H9 (cell line): ENCODE measurements around a stretch of chr3.

DNA sequence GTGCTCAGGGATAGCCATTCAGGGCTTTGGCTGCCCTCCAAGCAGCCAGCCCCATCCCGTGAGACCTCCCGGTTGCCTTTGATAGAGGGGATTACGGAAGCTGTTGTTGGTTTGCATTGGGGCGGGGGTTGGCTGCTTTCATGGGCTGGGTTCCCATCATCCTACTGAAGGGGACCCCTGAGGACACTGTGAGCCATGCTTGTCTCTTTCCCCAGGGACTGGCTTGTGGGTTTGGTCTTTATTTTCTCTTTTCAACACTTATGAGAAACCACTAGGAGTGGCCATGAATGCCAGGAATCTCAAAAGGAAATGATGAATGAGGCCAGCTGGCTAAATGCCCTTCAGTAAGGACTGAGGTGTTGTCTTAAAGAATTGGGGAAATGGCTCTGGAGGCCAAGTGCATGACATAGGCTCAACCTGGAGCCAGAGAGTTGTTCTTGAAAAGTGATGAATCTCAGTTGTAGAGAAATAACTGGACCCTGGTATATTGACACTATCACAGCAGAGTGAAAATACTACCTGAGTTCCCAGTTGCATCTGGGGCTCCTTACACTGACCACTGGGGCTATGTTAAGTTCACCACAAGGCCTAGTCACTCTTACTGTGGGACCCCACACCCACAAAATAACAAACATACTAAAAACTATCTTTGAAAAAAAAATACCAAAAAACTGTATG, 234.4 kb upstream of the FEZF2 start:
- PRO-cap, result no peak

GRCh38 chr3:63136171-63136474, 142.0 kb upstream of the SYNPR start:
- PRO-cap, result unidirectional peak, plus-strand start at chr3:63136269

- PRO-cap, result no peak
Measured at GRCh38 chr3:63910849-63911439, 47.3 kb downstream of the ATXN7 start.

DNA sequence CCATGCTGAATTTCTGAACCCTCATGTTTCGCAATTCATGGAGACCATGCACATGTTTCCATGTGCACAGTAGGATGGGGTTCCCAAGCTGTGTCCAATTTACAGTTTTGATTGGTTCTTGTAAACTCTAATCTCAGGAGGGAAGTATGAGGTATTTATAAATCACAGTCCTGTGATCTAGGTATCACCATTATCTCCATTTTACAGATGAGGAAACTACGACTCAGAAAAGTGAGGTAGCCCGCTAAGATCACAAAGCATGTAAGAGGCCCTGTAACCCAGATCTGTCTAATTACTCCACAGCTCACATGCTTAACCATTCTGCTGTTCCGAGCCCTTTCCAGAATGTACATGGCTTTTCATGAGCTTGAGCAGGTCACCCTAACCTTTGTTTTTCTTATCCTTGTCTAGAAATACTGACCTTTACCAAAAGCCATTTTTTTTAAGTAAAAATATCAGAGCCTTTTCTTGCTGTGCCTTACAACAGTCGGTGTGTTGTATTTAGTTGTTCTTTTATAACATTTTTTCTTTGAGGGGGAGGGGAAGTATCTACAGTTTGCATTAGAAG, 56.6 kb downstream of the ATXN7 start:
- PRO-cap, result no peak

- PRO-cap, result no peak
Measured at GRCh38 chr3:64017002-64017663, 6.2 kb downstream of the PSMD6 start.

DNA sequence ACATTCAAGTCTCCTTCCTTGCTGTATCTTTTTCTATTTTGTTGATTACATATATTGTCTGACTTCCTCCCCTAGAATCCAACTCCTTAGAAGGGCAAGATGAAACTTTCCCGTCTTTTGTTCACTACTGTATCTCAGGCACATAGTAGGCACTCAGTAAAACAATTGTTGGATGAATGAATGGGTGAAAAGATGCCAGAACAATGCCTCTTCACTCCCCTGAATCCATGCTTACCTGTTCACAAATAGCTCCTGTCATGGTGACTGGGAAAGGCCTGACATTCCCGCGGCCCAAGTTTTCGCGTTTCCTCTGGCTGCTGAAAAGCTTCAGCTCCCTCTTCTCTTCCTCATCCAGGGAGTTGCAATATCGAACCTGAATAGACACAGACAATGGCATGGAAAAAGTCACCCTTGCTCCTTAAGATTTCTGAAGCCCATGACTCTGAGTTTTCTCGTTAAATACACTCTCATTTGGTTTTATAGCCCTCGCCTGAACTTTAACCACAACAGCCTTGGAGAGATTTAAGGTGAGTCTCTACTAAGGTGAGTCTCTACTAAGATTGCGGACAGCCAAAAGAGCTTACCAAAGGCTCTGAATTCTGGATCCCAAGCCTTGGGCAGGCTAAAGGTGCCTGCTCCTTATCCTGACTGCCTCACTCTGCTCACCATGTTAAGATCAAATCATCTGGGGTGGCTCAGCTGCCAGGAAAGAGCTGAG, 65.4 kb downstream of the PRICKLE2 start:
- PRO-cap, result no peak

DNA sequence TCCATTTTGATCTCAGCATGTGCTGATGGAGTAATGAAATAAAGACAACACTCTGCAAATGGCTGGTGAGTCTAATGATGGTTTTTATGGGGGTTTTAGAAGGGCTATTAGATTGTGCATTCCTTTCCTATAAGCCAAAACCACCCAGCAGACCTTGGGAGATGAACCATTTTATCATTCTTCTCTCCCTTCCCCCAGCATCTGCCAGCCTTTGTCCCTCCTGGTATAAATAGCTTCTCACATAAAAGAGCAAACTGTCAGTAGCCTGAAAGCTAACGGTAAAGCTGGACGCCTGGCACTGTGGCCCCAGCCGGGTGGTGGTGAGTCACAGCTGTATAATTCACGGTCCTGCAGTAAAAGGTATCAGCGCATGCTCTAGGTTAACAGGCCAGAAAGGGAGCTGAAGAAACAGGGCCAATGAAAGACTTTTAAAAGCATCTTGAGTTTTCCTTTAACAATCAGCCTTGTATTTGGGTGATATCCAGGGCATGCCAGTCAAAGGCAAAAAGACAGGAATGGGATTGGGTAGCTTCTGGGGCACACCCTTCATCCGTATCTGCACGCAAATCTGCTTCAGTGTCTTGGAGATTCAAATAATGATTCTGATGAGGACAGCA, 37.6 kb downstream of the PRICKLE2 start:
- PRO-cap, result no peak

GRCh38 chr3:64883340-64883773, 195.6 kb upstream of the ADAMTS9 start:
- PRO-cap, result no peak

DNA sequence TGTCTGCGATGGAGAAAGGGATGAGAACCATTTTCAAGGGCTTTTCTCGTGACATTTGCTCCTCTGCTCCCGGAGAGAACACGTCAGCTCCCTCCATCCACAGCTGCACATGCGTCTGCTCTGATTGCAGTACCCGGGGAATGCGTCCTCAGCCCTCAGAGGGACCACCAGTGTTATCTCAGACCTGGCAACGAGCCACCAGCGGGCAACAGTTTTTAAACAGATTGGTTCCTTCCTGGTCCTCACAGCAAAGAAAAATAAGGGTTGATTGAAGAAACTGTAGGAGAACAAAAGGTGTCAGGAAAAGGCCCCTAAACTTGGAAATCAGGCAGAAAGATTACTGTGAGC, 202.2 kb upstream of the ADAMTS9 start:
- PRO-cap, result no peak

DNA sequence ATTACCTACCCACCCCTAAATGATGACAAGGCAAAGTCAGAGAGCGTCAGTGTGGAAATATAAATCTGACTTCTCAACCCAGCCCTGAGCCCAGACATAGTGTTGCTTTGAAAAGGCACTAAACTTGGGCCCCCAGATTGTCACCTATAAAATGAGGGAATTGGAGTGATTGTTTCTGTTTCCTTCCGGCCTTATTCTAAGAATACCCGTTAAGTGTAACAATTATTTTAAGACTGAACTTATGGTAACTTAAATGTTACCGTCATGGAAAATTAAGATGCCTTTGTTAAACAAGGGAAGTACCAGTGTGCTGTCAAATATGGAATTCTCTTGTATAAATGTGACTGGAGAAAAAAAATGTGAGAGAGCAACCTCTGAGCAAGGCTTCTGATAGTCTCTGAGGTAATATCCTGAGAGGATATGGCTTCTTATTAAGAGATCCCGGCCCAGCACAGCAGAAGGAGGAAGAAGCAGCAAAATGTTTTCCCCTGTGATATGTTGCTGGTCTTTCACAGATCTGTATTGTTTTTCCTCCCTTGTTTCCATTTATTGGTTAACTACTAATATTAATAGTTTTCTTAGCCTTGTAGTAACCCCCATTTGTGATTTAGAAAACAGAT, 480.7 kb upstream of the ADAMTS9 start:
- PRO-cap, result no peak

GRCh38 chr3:65408393-65409148, 630.1 kb downstream of the MAGI1 start:
- PRO-cap, result no peak

DNA sequence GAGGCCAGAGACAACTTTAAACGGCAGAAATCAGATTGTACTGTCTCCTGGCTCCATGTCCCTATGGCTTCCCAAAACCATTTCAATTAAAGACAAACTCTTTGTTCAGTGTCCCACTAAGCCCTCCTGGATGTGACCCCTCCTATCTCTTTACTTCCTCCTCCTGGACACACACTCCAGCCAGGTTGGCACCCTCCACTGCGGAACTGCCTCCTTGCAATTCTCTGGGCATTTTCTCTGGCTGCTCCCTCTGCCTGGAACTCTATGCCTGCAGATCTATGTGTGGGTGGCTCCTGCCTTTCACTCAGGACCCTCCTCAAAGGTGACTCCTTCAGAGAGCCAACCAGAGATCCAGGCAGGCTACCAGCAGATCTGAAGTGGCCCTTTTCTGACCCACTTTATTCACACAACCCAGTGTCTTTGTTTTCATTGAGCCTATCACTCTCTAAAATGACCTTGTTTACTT, 626.7 kb downstream of the MAGI1 start:
- PRO-cap, result no peak

DNA sequence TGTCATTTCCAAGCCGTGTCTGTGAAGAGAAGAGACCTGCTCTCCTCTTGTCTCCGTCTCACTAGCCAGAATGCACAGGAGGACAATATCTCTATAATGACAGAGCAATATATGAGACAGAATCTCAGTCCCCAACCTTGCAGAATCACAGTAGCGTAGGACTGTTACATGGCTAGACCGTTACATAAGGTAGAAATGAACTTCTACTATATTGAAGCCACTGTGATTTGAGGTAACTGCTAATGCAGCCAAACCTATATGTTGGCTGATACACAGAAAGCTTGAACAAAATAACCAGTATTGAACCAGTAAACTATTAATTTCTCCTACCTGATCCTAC, 152.2 kb downstream of the MAGI1 start:
- PRO-cap, result no peak

GRCh38 chr3:65977528-65978457, 60.9 kb downstream of the MAGI1 start:
- PRO-cap, result no peak

GRCh38 chr3:66299751-66300202, 79.0 kb downstream of the SLC25A26 start:
- PRO-cap, result no peak

DNA sequence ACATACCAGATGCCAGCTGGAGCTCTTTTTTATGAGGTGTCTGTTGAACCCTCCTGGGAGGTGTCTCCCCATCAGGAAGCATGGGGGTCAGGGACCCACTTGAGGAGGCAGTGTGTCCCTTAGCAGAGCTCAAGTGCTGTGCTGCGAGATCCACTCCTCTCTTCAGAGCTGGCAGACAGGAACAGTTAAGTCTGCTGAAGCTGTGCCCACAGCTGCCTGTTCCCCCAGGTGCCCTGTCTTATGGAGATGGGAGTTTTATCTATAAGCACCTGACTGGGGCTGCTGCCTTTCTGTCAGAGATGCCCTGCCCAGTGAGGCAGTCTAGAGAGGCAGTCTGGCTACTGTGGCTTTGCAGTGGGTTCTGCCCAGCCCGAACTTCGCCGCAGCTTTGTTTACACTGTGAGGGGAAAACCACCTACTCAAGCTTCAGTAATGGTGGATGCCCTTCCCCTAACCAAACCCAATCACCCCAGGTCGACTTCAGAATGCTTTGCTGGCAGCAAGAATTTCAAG, 91.1 kb downstream of the SLC25A26 start:
- PRO-cap, result no peak

DNA sequence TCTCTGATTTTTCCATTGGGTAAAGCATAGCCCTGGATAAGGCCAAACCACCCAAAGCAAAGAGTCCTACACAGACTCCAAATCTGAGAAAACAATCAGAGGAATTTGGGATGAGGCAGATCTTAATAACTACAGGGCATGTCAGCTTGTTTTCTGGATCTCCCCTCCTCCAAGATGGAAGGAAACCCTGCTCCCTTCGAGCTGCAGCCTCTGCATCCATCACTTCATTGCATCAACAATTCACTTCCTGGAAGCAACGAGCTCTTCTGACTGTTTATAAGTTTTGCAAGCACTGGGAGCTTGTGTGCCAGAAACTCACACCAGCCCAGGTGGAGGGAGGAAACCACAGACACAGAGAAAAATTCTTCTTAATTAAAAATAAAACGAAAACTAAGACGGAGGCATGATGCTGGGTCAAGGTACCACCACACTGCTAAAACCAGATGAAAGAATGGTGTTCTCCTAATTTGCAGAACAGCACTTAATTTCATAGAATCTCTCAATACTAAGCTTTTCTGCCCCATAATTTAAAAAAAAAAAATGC, 10.6 kb downstream of the LRIG1 start:
- PRO-cap, result no peak

GRCh38 chr3:66495100-66496221, 5.4 kb downstream of the LRIG1 start:
- PRO-cap, result bidirectional peak, plus-strand start at chr3:66495460, minus-strand start at chr3:66495312; bidirectional peak, plus-strand start at chr3:66495886, minus-strand start at chr3:66495825

GRCh38 chr3:66820194-66820436, 178.0 kb upstream of the KBTBD8 start:
- PRO-cap, result no peak

- PRO-cap, result no peak
Measured at GRCh38 chr3:67594245-67594889, 60.0 kb downstream of the SUCLG2 start.